ENCODE measurements around the gene TCF4.

GRCh38 chr18:49514596-49515041, 22.4 kb upstream of the RPL17 start:
- RRBS, result no CpG with 5 or more reads among the region's 9 CpGs

- RRBS, result no CpG with 5 or more reads among the region's 6 CpGs
These were observed 24.8 kb downstream of the ACAA2 start for GRCh38 chr18:49788350-49789133.

- RRBS, result no CpG with 5 or more reads among the region's 6 CpGs
These were observed 99.2 kb downstream of the MAPK4 start for GRCh38 chr18:50658972-50659535.

DNA sequence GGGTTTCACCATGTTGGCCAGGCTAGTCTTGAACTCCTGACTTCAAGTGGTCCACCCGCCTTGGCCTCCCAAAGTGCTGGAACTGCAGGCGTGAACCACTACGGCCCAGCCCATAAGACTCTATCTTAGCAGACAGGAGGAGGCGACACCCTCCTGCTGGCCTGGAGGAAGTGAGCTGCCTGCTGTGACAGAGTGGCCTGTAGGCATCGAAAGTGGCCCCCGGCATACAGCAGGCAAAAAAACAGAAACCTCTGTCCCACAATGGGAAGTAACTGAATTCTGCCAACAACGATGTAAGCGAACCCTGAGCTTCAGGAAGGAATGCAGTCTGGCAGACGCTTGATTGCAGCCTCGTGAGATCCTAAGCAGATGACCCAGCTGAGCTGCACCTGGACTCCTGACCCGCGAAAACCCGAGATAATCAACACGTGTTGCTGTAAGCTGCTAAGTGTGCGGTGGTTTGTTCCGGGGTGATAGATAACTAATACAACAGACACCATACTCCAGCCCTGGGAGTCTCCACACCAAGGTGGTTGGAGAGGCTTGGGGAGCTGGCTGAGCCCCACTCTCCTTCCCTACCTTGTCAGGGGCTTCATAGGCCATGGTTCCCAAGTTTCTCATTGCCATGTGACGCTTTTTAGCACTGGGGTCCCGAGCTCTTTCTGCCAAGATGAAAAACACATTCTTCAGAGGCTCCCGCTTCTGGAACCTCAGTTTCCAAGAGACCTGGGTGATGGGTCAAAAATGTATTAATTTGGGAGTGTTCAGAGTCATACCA, 13.5 kb downstream of the MRO start:
- RRBS, result no CpG with 5 or more reads among the region's 19 CpGs

GRCh38 chr18:50937013-50937506, 30.8 kb upstream of the ELAC1 start:
- RRBS, result no CpG with 5 or more reads among the region's 2 CpGs

GRCh38 chr18:50986641-50986998, 18.8 kb downstream of the ELAC1 start:
- RRBS, result no CpG with 5 or more reads among the region's 2 CpGs

- RRBS, result no CpG with 5 or more reads among the region's 4 CpGs
These were observed 36.9 kb downstream of the SMAD4 start for GRCh38 chr18:51066835-51067429.

DNA sequence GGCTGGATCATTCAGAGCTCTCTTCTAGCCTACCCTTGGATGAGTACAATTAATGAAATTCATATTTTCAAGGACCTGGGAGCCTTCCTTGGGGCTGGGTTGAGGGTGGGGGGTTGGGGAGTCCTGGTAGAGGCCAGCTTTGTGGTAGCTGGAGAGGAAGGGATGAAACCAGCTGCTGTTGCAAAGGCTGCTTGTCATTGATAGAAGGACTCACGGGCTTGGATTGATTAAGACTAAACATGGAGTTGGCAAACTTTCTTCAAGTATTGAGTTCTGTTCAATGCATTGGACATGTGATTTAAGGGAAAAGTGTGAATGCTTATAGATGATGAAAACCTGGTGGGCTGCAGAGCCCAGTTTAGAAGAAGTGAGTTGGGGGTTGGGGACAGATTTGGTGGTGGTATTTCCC, 54.4 kb downstream of the SMAD4 start:
- RRBS, result no CpG with 5 or more reads among the region's 1 CpG

GRCh38 chr18:51218051-51218519, 20.6 kb upstream of the MEX3C start:
- RRBS, result no CpG with 5 or more reads among the region's 2 CpGs

DNA sequence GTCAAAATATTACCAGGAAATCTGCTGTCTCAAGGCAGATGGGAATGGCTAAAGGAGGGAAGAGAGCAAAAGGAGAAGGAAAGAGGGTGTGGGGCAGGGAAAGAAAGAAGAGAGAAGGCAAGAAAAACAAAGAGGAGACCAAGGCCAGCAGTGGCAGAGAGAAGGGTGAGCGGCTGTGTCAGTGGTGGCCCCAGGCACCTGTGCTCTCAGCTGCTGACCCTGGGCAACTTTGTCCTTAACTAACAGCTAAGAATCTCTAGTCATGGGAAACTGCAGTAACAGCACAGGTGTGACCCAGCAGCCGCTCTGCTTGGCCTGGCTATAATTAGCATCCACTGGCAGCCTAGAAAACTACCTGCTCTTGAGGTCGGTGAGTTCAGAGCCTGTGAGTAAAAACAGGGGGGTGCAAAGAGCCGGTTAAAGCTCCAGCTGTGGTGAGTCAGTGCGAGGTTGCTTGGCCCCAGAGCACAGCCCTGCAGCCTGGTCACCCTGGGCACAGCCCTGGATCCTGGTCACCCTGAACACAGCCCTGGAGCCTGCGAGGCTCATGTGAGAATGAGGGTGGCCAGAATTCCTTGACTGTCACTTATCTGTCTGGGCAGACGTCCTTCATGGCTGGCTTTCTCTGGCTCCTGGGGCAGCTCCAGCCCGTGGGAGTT, 249.8 kb upstream of the MEX3C start:
- RRBS, result no CpG with 5 or more reads among the region's 8 CpGs

DNA sequence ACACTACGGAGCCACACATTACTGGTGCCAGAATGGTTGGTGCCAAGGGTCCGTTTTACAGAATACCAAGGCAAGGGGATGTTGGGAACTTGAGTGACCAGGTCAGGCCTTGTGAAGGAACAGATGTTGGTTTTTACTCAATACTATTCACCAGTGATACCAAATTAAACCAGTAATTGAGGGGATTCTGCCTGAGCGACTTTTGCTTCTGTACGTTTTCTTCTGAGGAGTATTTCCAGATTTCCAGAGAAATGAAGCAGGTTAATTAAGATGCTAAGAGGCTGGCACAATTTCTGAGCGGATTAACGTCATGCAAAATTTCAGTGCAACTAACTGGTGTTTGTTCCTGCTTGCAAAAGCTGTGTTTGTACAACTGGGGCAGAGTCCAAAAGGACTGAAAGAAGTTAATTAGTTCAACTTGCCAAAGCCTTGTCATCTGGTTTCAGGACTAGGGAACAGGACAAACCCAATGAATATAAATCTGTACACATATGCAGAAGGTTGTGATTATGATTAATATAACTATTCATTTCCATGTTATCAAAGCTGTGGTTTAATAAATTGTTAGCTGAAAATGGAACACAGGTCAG, 432.1 kb upstream of the DCC start:
- RRBS, result no CpG with 5 or more reads among the region's 6 CpGs

- RRBS, result no CpG with 5 or more reads among the region's 1 CpG
These were observed 30.5 kb downstream of the C18orf54 start for GRCh38 chr18:54388149-54388722.

GRCh38 chr18:54608124-54608740, 17.2 kb downstream of the DYNAP start:
- RRBS, result no CpG with 5 or more reads among the region's 4 CpGs

DNA sequence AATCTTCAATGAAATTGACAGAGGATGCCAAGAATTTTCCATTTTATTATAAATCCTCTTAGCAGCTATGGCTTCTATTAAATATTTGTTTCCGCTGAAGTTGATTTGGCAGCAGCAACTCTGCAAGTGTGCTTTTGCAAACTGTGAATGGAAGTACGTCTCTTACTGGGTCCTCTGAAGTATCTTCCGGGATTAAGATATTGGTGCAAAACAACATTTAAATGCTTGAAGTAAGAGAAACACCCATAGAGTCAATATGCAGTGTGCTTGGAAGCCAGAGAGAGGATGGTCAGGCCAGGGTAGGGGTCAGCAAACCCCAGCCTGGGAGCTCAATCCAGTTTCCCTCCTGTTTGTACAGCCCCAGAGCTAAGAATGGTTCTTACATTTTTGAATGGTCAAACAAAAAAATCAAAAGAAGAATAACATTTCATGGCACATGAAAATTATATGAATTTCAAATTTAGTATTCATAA, 13.6 kb downstream of the CCDC68 start:
- RRBS, result no CpG with 5 or more reads among the region's 3 CpGs

DNA sequence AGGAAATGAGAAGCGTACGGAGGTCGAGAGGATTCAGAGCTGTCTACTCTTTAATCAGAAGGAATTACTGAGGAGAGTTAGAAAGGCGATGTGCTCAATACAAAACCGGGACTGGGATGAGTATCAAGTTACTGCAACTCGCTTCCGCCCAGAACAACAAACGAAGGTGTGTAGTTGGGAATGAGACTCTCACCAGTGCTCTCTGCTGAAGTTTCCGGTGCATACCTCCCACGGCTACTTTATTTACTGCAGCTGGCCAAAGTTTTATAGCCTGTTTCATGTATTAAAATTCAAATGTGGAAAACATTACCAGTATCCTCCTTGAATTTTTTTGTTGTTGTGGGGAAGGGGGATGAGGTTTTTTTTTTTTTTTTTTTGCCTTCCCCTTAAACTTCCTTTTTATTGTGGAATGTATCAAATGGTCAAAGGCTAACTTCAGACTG, 292.3 kb upstream of the CCDC68 start:
- RRBS, result 97% methylated on average over 3 of the region's 10 CpGs

- RRBS, result no CpG with 5 or more reads among the region's 4 CpGs
These were observed 312.6 kb downstream of the TCF4 start for GRCh38 chr18:55275316-55275934.

GRCh38 chr18:55401586-55402413, 186.2 kb downstream of the TCF4 start:
- RRBS, result no CpG with 5 or more reads among the region's 17 CpGs

DNA sequence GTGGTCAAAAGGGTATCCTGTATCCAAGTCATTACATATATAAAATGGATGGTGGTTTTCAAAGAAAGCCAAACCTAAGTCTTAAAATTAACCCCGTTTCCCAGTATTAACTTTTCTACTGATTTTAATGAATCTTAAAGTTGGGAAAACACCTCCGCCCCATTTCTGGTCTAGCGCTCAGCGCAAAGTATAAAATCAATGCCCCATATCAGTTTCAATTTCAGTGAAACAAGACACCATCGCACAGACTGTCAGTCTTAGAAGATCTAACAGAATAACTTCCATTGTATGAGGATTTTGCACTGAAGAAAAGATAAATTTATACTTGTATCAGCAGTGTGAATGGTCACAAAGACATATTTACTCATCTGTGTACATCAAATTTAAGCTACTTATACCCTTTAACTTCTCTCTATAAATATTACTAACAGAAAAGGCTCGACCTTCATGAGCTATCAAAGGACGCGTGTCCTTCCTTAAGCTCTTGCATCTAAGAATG, 183.2 kb downstream of the TCF4 start:
- RRBS, result no CpG with 5 or more reads among the region's 8 CpGs

GRCh38 chr18:55408196-55408565, 179.8 kb downstream of the TCF4 start:
- RRBS, result no CpG with 5 or more reads among the region's 3 CpGs

- RRBS, result 3% methylated on average over 29 of the region's 94 CpGs
These were observed at the start of gene TCF4 for GRCh38 chr18:55587363-55588398. TSS of gene TCF4 (minus strand) at chr18:55588192.

Data from GM19239 (cell line).